GM23248 (cell line): ENCODE measurements around a stretch of chr3.

GRCh38 chr3:198192-198555 lies 1.6 kb downstream of the CHL1 start:
- RAMPAGE, long total RNA, result no peak

DNA sequence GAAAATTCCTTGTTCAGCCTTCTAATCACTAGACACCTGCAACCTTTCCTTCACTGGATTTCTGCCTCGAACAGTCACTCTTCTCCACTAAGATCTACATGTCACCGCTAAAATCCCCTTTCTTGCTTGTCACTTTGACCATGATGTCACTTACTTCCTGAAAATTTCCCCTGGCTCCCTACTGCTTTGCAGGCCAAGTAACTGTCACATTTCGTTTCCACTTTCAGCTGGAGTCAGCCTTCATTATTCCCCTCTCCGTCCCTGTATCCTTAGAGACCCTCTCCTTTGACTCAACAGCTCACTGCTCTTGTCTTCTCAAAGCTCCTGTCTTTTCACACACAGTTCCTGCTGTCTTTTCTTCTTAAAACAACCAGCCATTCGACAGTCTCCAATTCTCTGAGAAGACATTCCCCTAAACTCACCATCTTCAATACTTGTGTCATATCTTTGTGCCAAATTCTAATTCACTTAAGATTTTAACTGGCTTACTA lies 15.9 kb downstream of the CHL1 start:
- RAMPAGE, long total RNA, result no peak

DNA sequence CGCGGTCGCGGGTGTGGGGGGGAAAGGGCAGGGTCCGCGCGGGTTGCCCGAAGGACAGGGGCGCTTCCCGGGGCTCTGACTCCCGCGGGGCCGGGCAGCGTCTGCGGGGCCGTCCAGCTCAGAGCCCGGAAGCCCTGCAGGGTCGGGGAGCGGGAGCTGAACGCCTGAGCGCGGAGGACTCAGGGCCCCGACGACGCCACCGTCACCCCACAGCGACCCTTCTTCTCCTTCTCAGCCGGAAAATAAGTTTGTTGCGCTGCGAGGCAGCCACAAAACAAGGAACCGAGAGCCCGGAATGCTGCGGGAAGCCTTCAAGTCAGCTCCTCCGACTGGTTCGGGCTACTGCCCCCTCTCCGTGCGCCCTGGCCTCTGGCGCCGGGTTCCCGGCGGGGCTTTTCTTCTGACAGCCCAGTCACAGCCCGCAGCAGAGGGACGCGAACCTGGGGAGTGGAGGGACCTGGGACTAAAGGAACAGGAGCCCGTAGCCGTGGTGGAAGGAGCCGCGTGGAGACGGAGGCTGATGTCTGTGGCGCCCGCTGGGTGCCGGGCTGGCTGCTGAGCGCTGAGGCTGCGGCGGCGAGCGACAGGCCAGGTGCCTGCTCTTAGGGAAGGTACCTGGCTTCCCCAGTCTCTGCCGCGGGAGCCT lies 496 bp downstream of the CNTN4 start:
- RAMPAGE, long total RNA, result no peak

DNA sequence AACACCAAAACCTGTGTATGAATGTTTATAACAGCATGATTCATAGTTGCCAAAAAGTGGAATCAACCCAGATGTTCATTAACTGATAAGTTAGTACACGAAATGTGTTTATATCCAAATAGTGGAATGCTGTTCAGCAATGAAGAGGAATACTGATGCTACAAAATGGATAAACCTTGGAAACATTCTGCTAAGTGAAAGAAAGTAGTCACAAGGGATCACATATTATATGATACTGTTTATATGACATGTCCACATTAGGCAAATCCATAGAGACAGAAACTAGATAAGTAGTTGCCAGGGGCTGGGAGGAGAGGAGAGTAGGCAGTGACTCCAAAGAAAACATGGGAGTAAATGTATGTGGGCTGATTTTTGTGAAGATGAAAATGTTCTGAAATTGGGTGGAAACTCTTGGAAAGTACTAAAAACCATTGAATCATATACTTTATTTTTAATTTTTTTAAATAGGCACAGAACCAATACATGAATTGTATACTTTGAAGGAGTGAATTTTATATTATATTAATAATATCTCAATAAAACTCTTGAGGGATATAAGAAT lies 123.5 kb downstream of the CNTN4 start:
- RAMPAGE, long total RNA, result no peak

- RAMPAGE, long total RNA, result no peak
Measured at GRCh38 chr3:2870542-2871107, 239.5 kb downstream of the IL5RA start.

DNA sequence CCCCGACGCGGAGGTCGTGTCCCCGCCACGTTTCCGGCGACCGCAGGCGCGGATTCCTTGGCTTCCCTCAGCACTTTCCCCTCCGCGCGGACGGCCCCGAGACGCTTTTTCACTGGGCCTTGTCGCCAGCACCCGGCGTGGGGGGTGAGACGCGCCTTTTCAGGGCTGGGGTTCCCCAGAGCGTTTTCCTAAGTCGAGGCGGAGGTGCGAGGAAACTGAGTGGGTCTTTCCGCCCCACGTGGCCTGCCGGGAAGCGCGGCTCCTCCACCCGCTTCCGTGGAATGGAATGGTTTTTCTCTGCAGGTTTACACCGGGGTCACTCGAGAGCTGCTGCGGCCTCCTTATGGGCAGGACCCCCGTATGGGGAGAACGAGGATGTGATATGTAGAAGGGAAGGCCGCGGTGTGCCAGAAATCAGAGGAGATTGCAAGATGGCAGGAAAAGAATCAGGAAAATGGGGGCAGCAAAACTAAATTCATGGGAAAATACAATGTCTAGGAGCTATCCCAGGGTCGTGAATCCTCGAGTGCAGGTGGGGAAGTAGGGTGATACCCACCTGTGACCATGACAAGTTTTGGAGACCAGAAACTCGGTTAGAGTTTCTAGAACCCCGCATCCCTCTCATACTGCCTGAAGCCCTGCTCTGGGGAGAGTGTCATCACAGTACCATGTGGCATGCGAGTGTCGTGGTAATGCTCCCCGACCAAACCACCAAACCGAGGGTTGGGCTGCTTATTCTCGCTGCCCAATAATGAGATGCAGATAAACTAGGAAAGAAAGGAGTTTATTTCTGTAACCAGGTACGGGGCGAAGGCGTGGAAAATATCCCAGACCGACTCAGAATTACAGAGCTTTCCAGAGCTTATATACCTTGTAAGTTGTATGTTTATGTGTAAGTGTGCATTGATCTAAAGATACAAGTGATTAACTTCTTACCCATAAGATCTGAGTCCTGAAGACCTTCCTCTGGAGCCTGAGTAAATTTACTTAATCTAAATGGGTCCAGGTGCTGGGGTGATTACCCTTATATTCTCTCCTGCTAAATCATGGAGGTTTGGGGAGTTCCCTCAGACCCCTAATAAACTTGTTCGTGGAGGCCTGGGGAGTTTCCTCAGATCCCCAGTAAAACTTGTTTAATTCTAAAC lies 778 bp downstream of the TRNT1 start:
- RAMPAGE, long total RNA, result no peak

DNA sequence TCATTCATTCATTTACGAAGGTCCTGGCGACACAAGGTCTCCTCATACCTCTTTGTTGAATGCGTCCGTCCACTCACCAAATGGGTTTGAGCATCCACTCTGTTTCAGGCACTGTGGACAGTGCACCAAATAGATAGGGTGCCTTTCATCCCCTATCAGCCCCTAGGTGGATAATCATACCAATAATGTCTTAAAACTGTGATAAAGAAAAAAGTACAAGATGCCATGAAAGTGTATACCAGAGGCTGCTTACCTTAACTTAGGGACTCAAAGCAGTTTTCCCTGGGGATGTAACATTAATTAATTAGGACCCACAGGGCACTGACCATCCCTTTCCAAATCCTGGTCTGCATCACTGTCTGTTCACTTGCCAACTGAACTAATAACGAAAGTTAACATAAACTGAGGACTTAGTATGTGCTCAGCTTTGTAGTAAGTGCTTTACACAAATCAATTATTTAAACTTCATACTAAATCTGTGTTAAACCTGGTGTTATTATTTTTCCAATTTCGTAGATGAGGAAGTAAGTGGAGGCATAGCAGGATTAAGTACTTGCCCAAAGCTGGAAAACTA lies 37.1 kb upstream of the LRRN1 start:
- RAMPAGE, long total RNA, result no peak

DNA sequence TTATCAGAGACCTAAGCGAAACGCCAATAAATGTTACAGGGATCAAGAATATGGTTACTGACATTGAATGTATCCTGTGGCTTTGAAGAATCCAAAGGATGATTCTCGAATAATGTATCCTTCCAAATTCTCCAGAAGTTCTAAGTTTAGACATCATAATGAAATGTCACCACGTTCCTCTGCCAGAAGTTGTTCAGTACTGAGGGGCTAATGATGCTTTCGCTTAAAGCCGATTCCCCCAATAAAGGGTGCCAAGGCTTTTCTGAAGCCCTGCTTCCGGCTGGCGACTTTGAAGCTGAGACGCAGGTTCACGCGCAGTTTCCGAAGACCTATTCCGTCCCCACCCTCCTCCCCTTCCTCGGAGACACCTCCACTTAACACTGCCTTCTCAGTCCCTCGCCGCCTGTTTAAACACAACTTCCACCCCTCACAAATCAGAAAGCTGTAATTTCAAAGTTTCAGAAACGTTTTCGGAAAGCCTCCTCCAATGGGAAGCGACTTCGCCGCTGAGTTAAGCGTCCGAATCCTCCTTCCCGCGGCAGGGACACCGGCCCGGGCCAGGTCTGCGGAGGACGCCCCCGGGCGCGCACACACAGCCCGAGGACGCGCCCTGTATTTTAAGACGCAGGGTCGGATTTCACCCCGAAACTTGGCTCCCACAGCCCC lies 733 bp upstream of the LRRN1 start:
- RAMPAGE, long total RNA, result no peak

DNA sequence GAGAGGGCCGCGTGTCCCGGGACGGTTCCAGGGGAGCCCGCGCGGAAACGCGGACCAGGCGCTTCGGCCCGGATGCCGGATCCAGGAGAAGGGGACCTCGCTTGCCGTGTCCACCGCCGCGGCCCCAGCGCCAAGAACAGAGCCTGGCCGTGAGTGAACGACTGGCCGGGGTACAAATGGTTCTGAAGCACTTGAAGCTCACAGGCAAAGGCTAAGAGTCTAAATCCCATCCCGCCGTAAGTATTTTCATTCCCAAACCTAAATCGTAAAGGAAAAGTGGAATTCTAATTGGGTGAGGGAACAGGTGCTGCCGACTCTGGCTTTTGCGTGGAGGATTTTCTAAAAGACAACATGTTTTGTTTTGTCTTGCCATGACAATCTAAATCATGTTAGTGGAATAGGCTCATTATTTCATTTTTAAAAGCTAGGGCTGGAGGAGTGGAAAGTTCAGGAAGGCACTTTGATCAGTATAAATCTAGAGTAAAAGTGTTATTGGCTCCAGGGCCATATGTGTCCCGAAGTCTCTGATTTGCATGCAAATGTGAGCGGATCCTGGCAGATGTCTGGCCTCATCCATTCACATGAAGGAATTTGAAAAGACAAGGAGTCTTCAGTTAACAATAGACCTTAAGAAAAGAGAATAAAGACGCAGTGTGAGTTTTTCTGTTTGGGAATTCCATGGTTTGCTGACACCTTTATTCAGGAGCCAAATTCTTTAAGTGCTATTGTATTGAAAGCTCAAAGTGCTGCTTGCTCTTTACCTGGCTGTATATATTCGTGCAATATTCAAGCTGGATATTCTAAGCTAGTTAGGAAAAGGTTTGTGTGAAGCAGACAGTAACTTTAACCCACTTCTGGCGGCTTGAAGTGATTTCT lies 2.0 kb downstream of the LRRN1 start:
- RAMPAGE, long total RNA, result no peak

DNA sequence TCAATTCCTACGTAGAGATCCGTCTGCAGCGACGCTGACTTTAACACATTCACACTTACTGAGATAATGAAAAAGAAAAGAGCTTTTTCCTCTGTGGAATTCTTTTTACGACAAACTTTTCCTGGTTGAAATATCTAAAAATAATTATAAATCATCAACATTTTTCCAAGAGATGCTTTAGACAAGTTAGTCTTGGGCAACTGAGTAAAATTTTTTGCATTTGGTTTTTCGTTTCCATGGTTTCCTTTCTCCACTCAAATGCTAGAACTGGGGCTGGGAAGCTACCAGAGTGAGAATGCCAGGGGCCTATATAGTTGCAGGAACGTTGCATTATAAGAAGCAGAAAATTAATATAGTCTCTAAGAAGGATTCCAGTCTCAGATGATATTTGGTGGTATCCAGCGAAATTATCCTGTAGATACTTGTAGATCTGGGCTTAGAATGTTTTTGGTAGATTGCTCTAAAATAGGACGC lies 8.2 kb upstream of the SETMAR start:
- RAMPAGE, long total RNA, result no peak

DNA sequence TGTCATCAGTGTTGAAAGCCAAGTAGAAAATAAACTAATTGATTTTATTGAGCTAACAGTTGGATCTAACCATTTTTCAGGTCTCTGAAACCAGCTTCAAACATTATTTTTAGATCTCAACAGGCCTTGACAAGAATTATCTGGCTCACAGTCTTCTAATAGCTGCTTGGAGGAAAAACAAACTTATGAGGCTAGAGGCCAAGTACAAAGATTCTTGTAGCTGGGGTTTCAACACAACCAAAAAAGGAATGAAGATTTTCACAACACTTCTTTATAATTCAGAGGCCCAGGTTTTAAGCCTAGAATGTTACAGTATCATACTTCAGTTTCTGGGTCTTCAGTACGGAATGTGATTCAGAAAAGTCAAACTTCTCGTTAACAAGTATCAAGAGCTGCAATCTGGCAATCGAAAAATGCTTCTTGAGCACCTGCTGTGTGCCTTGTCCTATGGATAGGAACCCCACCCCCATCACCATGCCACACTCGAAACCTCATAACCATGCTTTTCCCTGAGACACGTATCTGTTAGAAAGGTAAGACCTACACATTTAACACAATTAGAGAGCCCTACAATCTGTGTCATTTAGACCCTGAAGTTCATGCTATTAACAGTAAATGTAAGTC lies 3.8 kb downstream of the SETMAR start:
- RAMPAGE, long total RNA, result no peak

DNA sequence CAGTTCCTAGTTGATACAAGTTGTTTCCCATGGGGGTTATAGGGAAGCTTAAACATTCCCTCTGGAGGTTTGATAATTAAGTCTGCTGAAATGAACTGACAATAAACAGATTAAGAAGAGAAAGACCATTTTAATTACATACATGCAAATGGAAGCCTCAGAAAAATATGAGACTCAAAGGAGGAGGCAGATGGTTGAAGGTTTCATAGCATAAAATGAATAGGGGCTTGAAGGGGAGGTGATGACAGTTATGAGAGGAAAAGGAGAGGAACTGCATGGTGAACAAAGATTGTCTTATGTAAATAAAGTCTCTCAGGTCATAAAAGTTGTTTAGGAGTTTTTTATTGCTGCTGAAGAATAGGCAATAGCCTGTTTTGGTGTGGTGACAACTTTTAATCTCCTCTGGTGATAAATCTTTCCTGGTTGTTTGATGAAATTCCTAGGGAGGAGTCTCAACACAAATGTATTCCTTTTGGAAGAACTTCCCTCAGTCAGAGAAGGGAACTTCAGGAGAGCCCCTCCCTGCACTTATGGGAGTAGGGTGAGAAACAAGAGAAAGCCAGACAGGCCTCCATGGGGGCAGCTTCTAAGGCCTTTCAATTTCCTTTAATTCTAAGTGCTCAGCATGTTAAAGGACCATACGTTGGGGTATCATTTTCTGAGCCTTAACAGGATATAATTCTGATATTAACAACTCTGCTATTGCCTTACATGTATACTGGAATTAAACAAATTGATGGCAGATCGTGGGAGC lies 17.3 kb downstream of the SETMAR start:
- RAMPAGE, long total RNA, result no peak

DNA sequence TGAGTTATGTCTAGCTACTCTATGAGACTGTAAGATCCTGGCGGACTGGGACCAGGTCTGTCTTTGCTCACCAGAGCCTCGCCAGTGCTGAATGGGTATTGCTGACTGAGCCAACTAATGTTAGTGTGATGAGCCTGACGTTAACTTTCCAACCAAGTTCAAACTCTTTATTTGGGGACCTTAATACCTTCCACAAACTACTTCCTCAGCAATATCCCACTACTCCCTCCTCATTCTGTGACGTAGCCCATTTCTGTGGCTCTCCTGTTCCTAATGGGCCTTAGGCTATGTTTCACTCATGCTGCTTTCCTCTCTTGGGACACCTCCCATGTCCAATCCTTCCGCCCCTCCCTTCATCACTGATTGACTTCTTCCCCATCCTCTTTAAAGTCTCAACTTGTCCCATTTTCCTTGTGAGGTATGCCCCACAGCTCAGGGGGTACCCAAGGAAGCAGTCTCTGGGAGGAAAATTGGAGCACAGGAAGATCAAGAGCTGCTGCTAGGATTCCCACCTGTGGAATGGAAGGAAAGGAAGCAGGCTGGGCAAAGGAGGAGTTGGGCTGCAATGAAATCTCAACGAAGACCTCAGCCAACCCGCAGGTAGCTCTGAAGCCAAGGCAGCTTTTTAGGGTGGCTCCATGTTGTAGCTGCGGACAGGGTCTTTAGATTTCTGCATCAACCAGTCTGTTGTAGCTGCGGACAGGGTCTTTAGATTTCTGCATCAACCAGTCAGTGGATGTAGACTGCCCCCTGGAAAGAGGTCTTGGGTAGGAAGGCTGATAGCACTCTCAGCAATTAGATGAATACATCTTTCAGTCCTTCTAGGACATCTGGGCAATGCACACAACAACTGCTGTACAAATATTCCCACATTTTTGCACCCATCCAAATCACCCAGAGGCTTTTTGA lies 36.0 kb downstream of the SETMAR start:
- RAMPAGE, long total RNA, result no peak

GRCh38 chr3:4493970-4494302 lies 788 bp downstream of the ITPR1 start:
- RAMPAGE, long total RNA, result no peak

- RAMPAGE, long total RNA, result no peak
Measured at GRCh38 chr3:4580556-4580968, 87.4 kb downstream of the ITPR1 start.

GRCh38 chr3:4655894-4656472 lies 162.8 kb downstream of the ITPR1 start:
- RAMPAGE, long total RNA, result no peak

DNA sequence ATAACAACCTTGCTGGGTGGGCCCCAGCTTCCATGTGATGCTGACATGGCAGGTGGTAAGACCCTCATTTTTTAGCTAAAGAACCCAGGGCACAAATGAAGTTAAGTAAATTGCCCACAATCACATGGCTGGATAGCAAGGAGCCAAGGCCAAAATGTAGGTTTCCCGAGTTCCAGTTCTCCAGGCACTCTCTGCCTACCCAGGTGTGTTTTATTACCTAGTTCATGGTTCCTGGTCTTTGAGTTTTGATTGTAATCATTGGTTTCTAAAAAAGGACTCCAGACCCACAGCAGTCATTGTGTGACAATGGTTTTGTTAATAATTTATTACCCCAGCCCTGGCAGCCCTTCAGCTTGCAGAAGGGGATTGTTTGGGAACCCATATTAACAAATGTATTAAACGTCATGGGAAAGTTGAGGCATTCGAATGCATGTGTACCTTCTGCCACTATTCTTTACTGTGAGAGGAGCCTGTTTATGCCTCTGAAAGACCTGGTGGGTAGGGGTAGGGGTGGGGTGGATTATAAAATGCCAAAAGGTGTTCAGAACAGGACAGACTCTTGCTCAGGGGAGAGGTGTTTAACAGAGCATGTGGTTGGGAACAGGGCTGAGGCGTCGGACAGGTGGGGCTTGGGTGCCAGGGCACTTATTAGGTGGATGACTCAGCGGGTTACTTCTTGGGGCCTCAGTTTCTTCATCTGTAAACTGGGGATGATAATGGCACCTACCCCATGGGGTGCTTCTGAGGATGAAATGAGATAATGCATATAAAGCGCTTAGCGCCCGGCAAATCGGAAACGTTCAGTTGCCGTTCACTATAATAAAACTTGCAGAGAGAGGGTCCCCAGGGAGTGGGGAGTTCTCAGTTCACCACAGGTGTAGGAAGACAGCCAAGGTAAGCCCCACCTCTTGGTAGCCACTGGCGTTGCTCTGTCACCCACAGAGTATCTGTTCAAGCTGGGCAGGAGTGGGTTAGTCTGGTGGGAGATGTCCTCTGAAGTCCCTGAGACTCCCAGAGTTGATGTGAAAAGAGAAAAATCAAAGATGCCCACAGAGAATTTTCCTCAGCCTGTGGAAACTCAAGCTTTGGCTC lies 221.9 kb upstream of the BHLHE40 start:
- RAMPAGE, long total RNA, result no peak

DNA sequence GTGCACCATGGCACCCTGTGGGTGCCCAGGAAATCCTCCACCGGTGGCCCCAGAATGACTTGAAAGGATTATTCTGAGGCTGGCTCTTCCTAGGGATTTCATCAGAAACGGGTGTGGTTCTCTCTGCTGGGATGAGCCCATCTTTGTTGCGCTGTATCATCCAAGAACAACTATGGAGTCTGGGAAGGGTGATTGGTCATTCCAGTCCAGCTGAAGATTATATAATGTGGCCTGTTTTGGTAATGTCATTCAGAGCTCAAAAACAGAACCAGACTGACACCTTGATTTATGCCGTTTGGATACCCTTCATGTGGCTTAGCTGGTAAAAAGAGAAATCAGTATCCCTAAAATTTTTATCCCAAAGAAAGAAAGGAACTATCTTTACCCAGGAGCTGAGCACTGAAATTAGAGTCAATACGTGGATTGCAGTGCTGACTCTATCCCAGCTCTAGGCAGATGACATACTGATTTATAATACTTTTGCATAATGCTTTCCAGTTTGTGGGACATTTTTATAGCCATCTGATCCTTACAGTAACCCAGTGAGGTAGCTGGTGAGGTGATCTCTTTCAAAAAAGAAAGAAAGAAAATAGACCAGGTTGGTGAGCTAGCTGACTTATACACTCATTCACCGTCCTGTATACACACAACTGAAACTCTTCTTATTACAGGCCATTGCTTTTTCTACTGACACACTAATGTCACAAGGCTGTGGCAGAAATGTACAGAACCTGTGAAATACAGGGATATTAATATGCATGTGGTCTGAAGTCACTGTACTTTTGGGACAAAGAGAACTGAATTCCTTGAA lies 150.4 kb upstream of the BHLHE40 start:
- RAMPAGE, long total RNA, result no peak

DNA sequence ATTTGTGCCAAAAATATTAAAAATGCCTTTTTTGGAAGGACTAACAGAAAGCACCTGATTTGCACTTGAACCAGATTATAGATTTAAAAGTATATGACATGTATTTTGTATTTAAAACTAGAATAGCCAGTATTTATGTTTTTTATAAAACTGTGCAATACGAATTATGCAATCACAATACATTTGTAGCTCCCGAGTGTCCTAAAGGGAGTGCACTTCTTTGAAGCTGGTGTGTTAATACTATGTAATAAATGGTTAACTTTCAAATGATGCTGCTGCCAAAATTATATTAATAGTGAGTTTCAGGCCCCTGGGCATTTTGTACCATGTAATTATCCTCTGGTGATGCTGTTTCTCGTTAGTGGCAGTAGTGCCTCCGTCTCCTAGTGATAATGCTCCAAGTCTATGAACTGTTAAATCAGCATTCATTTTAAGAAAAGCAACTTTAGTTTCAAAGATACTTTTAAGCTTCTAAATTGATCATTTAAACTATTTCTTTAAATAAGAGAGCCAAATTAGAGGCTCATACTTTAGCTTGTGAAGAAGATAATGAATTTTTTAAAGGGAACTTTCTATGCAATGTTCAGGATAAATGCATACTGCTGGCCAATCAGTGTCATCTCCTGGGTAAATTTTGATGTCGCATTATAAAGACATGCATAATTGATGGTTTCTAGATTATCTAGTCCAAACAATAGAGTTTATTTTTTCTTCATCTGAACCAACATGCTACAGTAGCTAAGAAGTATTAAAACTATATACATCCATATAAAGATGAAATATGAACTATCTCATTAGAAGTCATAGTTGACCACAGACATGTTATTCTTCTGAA lies 132.6 kb upstream of the BHLHE40 start:
- RAMPAGE, long total RNA, result no peak

GRCh38 chr3:4902082-4902626 lies 77.1 kb upstream of the BHLHE40 start:
- RAMPAGE, long total RNA, result no peak